SP-49 (cell line): Measurements from ENCODE around the genes FOLR2, INPPL1 and ARAP1.

GRCh38 chr11:72015371-72015837 is 16.7 kb downstream of the IL18BP start:
- PRO-cap, result no peak

DNA sequence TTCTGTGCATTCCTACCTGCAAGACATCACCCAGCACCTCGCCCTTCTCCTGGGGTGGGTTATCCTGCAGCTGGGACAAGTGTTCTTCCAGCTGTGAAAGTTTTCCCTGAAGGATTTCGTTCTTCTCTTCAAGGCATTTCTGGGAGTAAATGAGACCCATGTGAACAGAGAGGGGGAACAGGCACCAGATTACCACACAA is 17.6 kb downstream of the IL18BP start:
- PRO-cap, result no peak

GRCh38 chr11:72018075-72018705 is 19.5 kb downstream of the IL18BP start:
- PRO-cap, result no peak

GRCh38 chr11:72216538-72217002 is at the start of gene FOLR2:
Gene FOLR2 (plus strand): TSS chr11:72216794.
- PRO-cap, result no peak

DNA sequence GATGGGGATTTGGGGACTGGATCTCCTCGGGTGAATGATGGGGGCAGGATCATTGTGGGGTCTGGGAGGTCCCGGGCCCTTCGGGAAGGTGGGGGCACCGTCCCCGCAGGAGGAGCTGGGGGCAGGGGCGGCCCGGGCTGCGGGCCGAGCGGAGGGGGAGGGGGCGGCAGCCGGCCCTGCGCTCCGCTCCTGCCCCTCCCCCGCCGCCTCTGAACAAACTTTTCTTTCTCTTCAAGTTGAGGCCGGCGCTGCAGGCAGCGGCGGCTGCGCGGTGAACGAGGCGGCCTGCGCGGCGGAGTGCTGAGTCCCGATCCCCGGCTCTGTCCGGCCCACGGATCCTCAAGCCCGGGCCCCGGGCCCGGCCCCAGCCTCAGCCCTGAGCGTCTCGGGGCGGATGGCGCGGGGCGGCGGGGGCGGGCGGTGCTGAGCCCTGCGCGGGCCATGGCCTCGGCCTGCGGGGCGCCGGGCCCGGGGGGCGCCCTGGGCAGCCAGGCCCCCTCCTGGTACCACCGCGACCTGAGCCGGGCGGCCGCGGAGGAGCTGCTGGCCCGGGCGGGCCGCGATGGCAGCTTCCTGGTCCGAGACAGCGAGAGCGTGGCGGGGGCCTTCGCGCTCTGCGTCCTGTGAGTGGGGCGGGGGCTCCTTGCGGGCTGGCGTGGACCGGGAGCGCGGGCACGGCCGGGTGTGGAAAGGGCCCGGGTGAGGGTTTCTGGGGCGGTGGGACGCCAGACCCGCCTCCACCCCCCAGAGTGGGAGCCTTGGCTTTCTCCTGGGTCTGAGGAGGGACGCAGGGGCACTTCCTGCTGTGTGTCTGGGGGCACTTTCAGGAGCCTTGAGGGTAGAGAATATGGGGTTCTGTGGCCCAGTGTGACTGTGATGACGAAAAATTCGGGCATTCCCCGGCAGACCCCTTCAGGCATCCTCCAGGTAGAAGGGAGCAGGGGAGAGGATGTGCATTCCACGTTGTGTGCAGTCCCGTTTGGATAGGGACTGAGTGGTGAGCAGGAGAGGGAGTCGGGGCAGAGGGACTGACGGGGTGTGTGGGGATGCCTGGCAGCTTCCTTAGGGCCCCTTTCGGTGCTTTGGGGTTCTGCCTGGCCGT is at the start of gene INPPL1:
INPPL1 (plus strand) TSS at position 224 of the 1,102 bp plus-strand sequence.
- PRO-cap, result unidirectional peak, minus-strand start at position 585 of the sequence

- PRO-cap, result no peak
Observed at GRCh38 chr11:72228140-72228769, 3.7 kb downstream of the INPPL1 start.

- PRO-cap, result no peak
Observed at GRCh38 chr11:72585189-72585619, 89.0 kb downstream of the PDE2A start.

DNA sequence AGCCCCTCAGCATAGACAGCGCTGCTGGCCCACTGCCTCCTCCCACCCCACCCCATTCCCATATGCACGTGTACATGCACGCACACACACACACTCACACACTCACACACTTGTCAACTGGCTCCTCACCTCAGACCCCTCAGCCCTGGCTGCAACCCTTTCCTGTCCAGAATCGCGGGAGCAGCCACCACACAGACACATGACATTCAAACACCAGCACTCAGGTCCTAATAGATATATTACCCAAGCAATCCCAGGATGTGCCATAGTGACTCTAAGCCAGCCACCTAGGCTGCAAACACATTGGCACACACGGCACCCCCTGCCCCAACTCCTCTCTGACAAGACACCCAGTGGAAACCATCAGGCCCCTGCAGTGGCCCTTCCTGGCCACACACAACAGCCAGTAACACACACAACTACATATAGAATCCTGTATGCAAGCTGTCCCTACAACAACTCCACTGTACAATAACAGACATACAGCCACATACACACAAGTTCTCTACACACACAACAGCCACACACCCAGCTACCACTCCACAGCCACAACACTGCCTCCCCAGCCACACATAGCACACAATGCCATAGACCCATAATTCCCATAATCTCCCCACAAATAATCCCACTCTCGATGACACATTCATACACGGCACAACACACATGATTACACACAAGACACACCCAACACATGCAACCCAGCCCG is 33.7 kb downstream of the PDE2A start:
- PRO-cap, result no peak

DNA sequence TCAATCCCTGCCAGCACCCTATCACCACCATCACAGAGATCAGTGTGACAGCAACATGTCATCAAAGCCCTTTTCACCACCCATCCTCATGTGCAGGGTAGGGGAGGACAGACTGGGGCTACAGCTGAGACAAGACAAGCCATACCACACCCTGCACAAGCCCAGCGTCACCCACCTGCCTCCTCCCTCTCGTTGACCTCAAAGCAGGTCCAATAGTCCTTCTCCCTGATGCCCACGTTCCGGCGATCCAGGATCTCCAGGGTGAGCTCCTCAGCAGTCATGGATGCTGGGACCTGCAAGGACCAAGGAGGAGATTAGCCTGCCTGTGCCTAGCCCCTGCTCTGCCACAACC is 20.6 kb upstream of the PDE2A start:
- PRO-cap, result no peak

GRCh38 chr11:72696375-72696883 is 22.2 kb upstream of the PDE2A start:
- PRO-cap, result no peak

DNA sequence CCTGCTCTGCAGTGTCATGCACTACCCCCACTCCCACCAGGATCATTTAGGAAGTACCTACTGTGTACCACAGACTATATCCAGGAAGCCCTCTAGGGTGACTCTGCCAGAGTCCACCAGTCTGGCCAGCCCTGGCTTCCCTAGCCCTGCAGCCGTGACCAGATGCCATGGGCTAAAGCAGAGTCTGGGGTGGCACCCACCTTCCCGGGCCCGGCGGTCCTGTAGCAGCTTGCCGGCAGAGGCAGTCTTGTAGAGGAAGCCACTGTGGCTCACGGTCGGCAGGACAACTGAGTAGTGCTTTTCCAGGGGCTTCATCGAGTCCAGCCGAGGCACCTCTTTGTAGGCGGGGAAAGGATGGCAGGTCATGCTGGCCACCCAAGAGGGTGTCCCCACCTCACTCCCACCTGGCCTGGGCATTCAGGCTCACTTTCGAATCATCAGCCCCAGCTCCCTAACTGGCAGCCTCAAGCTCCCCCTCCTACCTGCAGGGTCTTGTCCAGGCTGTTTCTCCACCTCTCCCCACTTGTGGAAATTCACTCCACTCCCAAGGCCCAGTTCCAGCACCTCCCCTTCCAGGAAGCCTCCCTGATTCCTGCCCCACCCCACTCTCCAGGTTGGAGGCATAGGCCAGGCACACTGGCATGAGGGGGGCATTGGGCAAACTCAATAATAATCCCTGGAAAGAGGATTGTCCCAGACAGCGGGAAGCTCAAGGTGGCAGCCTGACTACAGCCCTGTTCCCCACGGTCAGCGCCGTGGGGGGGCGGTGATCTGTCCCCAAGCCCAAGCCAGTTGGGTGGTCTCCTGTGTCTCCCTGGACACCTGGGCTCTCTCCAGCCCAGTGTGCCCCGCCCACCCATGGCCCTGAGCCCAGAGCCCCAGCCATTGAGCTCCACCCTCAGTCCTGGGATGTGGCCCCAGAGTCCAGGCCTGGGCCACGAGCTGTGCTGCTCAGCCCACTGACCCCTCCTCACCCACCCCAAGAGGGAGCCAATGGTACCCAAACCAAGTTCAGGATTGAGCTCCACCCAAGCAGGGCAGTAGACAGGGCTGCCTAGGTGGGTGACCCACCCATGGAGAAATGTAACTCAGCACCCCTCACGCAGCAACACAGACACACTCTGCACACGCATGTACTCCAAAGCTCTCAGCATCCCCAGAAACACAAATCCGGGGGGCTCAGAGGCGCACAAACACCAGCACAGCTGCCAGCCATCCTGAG is 27.6 kb upstream of the PDE2A start:
- PRO-cap, result no peak

GRCh38 chr11:72750857-72751623 is 1.2 kb downstream of the ARAP1 start:
- PRO-cap, result no peak

GRCh38 chr11:72751924-72753105 is at the start of gene ARAP1:
Gene ARAP1 (minus strand): TSS chr11:72752408.
- PRO-cap, result bidirectional peak, plus-strand start at chr11:72752536, minus-strand start at chr11:72752403; unidirectional peak, minus-strand start at chr11:72752720

GRCh38 chr11:72776811-72777543 is 16.9 kb downstream of the STARD10 start:
- PRO-cap, result no peak

DNA sequence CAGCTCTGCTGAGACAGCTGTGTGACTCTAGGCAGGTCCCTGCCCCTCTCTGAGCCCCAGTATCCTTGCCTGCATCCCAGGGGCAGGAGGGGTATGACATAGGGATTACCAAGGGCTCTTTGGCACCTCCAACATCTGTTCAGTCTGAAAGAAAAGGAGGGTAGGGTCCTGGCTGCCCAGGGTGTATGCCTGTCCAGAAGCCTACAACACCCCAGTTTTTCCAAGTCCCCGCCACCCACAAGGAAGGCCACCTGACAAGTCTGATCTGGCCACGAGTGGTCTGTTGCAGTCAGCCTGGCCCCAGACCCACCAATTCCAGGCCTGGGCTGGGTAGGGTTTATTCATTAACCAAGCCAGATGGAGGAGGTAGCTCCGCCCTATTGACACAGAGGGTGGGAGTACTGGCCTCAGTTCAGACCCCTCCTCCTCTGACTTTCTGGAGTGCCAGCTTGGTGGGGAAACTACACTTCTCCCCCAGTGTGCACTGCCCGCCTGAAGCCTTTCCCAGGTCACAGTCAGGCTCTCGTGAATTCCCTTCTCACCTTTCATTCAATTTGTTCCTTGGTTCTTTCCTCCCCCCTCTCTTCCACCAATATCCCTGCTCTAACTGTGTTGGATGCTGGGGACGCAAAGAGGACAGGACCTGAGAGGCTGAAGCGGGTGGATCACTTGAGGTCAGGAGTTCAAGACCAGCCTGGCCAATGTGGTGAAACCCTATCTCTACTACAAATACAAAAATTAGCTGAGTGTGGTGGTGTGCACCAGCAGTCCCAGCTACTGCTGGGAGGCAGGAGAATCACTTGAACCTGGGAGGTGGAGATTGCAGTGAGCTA is 14.9 kb downstream of the STARD10 start:
- PRO-cap, result no peak

GRCh38 chr11:72789640-72790254 is 4.1 kb downstream of the STARD10 start:
- PRO-cap, result no peak

- PRO-cap, result no peak
Observed at GRCh38 chr11:72812795-72813692, 1.2 kb upstream of the ATG16L2 start.

DNA sequence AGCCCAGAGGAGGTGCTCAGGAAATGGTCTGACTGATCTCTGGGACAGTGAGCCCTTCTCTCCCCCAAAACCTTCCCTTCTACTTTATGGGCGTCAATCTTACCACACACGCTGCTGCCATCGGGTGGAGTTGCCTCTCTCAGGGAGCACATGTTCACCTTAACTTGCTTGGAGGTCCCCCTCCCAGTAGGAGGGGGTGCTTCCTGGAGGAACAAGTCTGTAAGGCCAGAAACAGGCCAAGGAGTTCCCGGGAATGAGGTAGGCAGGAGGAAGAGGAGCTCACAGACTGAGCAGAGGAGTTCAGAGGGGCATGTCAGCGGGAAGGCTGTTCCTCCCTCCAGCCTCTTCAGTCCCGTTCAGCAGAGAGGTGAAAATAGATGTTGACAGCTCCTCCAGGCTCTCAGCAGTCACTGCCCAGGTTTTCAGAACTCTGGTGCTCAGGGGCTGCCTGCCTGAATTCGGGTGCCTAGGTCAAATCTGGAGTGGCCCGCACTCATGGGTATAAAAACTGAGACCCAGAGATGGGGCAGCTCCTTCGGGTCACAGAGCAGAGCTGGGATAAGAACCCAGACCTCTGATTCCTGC is 18.1 kb downstream of the ATG16L2 start:
- PRO-cap, result no peak

GRCh38 chr11:73072765-73073335 is 69.3 kb downstream of the FCHSD2 start:
- PRO-cap, result no peak

DNA sequence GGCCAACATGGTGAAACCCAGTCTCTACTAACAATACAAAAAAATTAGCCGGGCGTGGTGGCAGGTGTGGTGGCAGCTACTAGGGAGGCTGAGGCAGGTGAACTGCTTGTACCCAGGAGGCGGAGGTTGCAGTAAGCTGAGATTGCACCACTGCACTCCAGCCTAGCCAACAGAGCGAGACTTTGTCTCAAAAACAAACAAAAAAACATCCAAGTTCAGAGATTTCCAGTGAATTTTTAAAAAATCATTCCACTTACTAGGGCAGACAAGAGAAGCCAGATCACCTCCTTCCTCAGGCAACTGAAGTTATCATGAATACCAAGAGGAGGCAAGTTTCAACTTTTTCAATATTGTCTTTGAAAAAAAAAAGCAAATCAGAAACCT is 5.3 kb downstream of the FCHSD2 start:
- PRO-cap, result no peak